Fallopian tube (tissue), 1 donor: ENCODE results near the genes PCLAF and TRIP4.

- PRO-cap, result no peak
These were observed 16.8 kb downstream of the CA12 start for GRCh38 chr15:63364715-63365296.

GRCh38 chr15:63380521-63380795 lies 1.2 kb downstream of the CA12 start:
- PRO-cap, result bidirectional peak, plus-strand start at chr15:63380881, minus-strand start at chr15:63380705

DNA sequence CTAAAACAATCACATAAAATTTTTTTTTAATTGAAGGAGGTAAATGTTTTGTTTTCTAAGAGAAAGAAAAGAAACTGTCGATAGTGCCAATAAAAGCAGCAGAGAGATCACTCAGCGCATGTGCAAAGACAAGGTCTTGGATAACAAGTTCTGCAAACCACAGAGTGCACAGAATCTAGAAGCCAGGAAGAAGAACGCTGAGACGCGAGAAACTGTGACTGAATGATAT lies 10.9 kb upstream of the CA12 start:
- PRO-cap, result unidirectional peak, plus-strand start at position 171 of the sequence

- PRO-cap, result no peak
These were observed 38.1 kb upstream of the USP3 start for GRCh38 chr15:63466187-63466698.

DNA sequence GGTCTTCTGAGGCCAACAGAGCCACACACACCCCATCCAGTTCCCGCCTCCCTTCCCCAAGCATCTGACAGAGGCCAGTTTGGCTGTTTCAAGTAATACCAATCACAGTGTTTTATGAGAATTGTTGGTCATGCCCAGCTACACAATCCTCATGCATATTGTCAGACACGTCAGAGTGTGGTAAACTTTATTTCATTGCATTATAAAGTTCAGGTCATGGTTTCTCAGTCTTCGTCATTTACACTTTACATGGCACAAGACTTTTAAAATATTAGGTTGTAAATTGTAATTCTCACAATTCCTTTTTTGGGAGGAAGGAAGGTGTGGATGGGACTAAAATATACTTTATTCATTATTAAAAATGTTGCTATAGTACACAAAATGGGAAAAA lies 15.7 kb upstream of the USP3 start:
- PRO-cap, result no peak

- PRO-cap, result no peak
These were observed 46.2 kb upstream of the FBXL22 start for GRCh38 chr15:63550769-63551588.

DNA sequence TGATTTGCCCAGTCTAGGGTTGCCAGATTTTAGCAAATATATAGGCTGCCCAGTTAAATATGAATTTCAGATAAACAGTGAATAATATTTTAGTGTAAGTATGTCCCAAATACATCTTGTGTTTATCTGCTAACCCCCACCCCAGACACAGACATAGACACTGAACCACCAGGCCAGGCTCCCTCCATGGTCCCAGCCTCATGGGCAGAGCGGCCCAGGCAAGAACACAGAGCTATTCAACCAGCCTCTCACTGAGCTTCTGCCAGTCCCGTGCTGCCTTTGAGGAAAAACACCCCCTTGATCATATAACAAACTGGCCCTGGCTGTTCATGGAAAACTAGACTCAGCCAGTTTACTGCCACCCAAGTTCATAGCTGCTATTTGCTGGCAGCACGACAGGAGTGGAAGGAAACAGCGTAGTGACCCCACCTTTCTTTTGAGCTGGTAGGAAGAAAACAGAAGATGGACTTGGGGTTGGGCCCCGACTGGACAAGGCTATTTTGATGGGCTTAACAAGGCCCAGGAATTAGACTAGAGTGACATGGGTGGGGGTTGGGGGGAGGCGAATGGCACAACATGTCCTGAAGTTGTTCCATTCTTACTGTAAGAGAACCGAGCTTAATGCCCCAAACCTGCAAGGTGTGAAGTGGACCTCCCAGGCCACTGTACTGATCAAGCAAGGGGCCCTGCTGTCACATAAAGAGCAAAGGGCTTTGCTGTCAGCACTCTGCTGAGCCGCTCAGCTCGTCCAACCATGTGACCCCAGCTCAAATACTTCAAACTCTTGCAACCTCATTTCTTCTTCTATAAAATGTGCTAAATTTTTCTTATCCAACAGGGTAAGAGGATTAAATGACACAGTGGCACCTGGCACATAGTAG lies 1.4 kb downstream of the FBXL22 start:
- PRO-cap, result bidirectional peak, plus-strand start at position 447 of the sequence, minus-strand start at position 261 of the sequence

GRCh38 chr15:63807138-63807889 lies 26.4 kb downstream of the HERC1 start:
- PRO-cap, result no peak

- PRO-cap, result no peak
These were observed 18.5 kb downstream of the HERC1 start for GRCh38 chr15:63815214-63815674.

DNA sequence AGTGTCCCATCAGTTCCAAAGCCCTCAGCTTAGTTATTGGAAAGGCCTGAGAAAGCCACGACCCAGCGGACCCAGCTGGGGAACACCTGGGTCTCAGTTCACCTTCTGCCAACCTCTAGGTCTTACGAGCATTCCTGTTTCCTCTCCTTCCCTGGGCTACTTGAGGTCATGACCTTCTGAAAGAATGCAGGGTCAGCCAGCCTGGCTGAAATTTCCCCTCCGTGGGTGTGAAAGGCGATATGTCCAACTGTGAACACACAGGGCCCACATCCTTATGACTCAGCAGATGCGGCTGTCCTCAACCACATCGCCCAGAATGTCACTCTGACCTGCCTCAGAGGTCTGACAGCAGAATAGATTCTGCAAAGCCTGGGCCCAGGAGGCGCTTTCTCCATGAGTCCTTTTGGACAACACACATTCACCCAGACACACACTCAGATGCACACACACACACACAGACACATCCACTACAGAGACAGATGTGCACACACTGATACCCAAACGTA lies 63.0 kb upstream of the HERC1 start:
- PRO-cap, result no peak

DNA sequence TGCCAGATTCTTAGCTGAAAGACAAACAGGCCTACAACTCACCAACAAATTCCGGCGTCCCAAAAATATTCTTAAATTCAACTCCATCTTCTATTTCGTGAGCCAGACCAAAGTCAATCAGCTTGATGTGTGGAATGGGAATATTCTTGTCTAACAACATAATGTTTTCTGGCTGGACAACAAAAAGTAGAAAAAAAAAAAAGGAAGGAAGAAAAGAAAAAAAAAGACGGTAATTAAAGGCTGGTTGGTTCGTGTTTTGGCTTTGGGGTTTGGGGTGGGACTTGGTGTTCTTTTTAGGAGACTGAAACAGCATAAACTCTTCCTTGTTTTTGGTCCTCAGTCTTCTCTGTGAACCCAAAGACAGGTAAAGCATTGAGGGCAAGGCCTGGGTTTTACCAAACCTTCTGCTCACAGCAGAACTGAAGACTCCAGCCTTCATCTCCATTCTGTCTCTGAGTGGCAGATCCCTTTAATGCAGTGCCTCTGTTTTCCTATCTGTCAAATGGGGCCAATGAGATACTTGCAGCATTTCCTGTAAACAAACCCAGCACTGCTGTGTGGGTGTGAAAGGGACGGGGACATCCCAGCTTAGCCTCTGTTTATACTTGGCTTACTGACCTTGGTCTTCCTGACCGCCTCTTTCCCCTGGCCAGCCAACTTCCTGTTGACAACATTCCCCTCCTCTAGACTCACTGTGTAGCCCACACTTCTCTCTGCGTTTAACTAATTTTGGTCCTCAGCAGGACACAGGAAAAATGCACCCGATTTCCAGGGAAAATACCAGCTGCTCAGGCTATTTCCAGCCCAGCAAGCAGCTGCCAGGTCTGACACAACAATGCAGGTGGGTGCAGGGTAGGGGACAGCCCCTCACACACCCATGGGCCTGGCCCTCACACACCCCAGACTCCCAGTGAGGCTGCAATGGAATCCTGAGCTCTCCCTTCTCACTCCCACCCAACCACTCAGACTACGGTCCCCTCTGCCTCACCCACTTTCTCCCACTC lies 105.7 kb upstream of the HERC1 start:
- PRO-cap, result no peak

DNA sequence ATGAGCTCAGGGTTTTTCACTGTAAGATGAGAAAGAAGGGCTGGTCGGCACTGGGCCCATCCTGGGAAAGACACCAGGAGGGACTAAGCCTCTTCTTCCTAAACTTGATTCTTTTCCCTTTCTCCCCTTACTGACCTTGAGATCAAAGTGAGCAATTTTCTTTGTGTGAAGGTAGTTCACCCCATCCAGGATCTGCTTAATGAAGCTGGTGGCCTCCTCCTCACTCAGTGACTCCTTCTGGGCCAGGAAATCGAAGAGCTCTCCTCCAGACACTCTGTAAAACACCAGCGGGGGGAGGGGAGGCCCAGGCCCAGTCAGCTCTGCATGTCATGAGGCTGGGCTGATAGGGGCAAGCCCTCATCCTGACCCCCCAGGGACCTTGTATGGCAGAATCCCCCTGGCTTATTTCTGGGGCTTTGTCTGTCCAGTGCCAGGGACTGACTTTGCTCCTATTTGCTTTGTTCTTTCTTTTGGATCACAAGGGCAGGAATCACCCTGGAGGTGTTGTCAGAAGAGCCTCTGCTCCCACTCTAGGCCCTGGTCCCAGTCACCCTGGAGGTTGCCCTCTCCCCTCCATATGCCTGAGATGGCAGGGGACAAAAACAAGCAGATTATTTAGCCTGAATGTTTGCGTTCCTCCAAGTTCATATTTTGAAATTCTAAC lies 74.9 kb downstream of the DAPK2 start:
- PRO-cap, result unidirectional peak, minus-strand start at position 239 of the sequence

DNA sequence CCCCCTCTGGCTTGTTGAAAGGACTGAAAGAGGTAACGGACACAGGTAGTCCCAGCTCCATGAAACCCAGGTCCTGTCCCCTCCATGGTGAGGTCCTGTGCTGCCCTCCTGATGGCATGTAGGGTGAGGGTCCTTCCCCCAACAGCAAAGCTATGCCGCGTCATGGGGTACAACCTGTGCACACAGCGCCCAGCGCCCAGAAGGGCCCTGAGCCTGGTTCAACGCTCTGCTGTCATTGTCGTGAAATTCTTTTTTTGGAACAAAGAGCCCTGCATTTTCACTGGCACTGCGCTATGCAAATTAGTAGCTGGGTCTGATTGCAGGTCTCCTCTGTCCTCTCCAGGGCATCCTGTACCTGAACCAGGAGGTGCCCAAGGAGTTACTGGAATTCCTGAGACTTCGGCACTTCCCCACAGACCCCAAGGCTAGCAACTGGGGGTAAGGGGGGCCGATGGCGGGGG lies 1.4 kb downstream of the SNX22 start:
- PRO-cap, result no peak

DNA sequence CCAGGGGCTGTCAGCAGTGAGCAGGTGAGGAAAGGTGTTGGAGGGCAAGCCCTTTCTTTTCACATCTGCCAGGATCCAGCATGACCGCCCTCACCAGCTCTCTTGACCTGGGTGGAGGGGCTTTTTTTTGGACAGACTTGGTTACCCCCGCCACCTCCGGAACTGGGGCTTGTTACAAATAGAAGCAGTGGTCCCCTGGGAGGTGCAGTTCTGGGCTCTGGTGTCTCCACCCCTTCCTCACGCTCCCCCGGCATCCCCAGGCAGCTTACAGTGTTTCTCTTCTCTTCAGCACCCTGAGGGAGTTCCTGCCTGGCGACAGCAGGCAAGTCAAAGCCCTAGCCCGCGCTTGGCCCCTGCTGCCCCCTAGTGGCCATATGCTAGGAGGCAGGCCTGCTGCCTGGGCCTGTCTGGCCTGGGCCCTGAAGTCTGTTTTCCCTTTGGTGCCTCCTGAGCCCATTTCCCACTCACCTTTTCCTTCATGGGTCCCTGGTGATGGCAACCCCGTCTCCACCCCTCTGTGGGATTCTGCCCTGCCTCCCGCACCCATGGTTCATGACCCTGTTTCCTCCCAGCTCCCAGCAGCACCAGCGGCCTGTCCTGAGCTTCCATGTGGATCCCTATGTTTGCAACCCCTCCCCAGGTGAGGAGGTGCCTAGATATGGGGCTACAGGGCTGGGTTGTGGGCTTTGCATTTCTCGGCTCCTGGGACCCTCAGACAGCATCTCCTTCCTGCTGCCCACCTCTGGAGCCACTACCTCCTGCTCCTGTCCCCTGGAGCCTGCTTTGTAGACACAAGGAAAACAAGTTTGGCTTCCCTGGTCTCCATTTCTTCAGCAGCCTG lies 2.1 kb downstream of the SNX22 start:
- PRO-cap, result no peak

DNA sequence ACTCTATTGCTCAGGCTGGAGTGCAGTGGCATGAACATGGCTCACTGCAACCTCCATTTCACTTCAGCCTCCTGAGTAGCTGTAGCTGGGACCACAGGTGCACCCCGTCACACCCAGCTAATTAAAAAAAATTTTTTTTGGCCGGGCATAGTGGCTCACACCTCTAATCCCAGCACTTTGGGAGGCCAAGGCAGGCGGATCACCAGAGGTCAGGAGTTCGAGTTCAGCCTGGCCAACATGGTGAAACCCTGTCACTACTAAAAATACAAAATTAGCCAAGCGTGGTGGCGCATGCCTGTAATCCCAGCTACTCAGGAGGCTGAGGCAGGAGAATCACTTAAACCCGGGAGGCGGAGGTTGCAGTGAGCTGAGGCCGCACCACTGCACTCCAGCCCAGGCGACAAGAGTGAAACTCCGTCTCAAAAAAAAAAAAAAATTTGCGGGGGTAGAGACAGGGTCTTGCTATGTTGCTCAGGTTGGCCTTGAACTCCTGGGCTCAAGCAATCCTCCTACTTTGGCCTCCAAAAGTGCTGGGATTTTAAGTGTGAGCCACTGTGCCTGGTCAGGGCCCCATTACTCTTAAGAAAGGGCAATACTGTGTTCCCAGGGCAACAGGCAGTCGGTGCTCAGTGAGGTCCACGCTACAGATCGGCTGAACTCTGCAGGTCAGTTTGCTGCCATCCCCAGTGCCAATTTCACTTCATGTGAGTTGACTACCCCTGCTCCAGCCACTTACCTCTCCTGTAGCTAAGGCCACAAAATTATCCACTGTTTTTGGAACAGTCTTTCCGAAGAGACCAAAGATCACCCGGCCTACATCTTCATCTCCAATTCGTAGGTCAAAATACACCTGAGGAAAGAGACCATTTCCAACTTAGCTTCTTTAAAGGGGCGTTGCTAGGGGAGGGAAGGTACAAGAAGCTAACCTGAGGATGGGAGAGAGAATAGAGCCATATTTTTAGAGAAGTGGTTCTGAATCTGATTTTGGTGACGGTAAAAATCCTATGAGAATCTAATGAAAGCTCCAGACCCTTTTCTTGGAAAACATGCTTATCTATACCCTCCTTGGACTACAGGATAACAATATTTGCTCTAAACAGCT lies 1.2 kb downstream of the PPIB start:
- PRO-cap, result unidirectional peak, plus-strand start at position 618 of the sequence

DNA sequence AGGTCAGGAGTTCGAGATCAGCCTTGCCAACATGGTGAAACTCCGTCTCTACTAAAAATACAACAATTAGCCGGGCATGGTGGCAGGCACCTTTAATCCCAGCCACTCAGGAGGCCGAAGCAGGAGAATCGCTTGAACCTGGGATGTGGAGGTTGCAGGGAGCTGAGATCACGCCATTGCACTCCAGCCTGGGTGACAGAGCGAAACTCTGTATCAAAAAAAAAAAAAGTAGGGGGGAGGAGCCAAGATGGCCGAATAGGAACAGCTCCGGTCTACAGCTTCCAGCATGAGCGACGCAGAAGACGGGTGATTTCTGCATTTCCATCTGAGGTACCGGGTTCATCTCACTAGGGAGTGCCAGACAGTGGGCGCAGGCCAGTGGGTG lies 29.6 kb downstream of the CSNK1G1 start:
- PRO-cap, result no peak

DNA sequence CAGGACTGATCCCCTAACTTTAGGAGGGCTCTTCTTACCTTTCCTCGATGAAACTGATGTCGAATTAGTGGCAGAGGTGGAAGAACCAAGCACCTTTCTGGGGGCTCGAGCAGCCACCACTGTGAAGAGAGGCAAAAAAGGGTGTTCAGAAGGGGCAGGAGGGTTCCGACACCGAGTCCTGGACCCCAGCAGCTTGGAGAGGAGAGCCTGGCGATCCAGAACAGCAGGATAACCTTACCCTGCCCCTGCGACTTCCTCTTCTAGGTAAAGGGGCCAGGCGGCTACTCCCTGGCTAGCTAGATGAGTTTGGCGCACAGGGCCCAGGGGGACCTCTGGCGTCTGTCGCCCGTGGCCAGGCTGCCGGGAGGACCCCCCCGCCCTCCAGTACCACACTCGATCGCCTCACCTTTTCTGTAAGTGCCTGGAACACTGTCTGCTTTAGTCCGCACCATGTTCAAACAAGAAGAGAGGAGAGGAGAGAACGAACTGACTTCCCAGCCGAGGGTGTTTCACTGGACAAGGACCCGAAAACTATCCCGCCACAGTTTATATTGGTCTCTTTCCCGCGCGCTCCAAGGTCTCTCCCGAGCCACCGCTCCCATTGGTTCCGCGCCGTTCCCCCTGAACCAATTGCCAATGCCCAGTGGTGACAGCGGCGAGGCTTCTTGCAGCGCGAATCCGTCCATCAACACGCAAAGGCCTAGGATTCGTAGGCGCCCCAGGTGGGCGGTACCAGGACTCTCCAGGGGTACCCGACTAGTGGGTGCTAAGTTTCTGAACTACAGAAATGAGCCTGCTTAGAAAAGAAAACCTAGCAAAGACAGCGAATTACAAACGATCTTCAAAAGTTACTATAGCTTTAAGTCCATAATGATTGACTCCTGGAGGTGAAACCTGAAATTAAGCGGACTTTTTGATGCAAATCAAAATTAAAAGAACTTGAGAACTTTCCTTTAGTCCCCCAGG lies at the start of gene PCLAF:
Gene PCLAF (minus strand): TSS at position 522 of the 966 bp plus-strand sequence.
- PRO-cap, result no peak

GRCh38 chr15:64387354-64388418 lies at the start of gene TRIP4:
TRIP4 (plus strand) TSS chr15:64387836.
- PRO-cap, result bidirectional peak, plus-strand start at chr15:64387843, minus-strand start at chr15:64387630

DNA sequence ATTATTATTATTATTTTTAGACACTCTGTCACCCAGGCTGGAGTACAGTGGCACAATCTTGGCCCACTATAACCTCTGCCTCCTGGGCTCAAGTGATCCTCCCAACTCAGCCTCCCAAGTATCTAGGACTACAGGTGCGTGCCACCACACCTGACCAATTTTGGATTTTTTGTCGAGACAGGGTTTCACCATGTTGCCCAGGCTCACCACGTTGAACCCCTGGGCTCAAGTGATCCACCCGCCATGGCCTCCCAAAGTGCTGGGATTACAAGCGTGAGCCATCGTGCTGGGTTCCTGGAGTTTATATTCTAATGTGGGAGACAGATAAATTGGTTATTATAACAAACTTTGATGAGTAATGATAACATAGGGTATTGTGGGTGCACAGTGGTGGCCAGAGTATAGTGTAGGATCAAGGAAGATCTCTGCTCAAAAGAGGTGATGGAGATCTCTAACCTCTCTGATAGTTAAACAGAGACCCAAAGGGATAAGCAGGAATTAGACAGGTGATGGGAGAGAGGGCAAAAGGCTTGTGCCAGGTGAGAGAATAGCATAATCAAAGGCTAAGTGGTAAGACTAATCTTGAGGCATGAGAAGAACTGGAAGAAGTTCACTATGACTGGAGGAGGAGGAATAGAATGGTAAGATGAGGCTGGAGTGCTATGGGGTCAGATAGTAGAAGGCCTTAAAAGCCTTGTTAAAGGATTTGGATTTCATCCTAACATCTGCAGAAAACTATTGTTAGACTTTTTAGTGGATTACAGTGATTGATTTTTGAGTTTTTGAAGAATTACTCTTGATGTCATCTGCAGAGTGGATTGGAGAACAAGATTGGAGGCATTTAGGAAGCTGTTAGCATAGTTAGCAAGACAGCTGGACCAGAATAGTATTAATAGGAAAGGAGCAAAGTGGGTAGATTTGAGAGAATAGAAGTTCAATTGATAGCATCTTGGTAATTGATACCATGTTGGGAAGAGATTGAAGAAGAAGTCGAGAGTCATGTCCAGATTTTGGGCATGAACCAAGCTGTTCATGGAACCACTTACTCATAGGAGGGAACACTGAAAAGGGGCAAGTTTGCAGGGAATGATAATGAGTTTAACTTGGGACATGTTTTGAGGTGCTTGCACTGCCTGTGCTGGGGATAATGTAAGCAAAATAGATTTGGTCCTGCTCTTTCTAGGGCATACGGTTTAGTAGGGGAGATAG lies 57.8 kb downstream of the ZNF609 start:
- PRO-cap, result no peak

DNA sequence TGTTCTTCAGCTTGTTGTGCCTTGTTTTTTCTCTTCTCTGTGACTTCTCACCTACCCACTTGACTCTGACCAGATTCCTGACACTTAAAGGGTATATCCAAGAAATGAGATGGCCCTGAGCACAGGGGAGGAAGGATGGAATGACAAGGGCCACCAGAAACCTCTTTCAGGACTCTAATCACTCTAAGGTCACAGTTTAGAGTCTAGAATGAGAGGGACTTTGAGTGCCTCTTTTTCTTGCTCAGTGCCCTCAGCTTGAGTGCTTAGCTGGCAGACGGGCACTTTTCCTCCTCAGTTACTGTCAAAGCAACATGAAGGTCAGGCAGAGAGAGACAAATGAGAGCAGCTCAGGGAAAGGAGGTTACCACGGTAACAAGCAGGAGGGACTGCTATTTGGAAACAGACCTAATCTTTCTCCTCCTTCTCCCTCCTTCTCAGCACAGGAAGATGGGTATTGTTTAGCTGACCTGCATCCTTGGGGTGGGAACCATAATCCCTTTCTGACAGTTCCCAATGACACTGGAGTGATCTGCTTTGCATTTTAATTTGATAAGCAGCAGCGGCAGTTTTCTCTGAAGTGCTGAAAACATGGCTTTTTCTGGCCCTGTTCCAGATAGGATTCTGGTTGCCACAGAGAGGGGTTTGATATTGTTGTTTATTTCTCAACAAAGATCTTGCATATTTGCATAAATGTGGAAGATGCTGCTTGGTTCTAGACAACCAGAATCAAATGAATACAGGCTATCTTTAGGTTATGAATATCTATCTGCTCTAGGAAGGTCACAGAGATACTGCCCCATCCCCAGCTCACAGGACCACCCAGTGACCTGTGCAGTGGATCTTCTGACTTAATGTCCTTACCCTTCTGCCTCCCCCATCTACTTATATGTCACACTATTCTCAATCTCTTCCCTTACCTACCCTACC lies 136.9 kb downstream of the ZNF609 start:
- PRO-cap, result no peak